Bronchus fibroblast of lung (primary cell): Measurements from ENCODE around the genes EDNRB and POU4F1.

GRCh38 chr13:77006551-77006936 lies 14.7 kb downstream of the CLN5 start:
- RAMPAGE, long total RNA = no peak

DNA sequence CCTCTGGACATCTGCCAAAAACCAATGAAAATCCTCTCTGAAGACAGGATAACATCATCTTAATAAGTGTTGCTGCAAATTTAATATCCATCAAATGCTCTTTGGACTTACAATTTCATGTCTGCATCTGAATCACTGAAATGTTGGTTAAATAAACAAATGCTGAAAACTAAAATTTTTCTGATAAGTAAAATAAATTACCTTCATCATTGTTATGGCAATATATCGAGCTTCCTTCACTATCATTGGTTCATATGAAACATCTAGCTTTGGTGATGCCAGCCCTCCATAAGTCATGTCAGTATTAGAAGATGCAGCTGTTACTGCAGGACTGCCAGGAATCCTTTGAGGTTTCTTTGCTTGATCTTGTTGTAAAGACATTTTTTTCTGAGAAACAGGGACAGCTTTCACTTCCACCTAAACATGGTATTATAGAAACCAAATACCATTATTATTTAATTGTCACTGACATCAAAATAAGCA lies 123.6 kb upstream of the FBXL3 start:
- RAMPAGE, long total RNA = no peak

DNA sequence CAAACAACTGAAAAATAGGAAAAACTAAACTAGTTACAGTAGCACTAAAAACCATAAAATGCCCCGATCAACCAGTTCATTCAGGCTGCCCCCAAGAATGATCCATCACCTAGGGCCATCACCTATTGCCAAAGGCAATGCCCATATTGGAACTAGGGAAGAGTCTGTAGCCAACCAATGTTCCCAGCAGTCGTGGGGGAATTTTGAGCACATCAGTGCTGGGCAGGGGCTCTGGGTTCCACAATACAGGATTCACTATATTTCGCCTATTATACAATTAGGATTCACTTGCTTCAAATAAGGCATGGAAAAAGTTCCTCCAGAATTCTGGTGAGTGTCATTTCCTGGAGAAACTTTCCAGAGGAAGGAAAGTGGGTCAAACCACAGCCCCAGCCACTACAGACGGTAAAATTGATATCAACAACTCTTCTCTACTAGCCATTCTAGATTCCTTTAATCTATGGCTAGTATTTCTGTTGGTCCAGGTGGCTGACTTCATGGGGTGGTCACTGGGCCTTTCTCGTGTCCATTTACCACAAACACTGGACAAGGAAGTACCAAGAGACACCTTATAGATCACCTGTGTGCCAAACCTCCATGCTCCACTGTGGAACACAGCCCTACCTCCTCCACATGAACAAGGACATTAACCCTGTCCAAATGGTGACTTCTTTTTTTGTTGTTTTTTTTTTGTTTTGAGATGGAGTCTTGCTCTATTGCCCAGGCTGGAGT lies 10.5 kb downstream of the MYCBP2 start:
- RAMPAGE, long total RNA = no peak

DNA sequence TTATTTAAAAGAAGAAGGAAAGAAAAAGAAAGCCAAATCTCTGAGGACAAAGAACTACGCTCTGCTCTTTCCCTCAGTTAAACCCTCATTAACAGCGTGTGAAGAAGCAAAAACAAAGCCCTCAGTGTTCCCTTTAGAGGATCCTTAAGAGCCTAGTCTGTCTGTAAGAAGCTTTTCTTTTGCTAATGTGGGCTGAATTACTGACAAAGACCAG lies 65.0 kb downstream of the EDNRB start:
- RAMPAGE, long total RNA = no peak

DNA sequence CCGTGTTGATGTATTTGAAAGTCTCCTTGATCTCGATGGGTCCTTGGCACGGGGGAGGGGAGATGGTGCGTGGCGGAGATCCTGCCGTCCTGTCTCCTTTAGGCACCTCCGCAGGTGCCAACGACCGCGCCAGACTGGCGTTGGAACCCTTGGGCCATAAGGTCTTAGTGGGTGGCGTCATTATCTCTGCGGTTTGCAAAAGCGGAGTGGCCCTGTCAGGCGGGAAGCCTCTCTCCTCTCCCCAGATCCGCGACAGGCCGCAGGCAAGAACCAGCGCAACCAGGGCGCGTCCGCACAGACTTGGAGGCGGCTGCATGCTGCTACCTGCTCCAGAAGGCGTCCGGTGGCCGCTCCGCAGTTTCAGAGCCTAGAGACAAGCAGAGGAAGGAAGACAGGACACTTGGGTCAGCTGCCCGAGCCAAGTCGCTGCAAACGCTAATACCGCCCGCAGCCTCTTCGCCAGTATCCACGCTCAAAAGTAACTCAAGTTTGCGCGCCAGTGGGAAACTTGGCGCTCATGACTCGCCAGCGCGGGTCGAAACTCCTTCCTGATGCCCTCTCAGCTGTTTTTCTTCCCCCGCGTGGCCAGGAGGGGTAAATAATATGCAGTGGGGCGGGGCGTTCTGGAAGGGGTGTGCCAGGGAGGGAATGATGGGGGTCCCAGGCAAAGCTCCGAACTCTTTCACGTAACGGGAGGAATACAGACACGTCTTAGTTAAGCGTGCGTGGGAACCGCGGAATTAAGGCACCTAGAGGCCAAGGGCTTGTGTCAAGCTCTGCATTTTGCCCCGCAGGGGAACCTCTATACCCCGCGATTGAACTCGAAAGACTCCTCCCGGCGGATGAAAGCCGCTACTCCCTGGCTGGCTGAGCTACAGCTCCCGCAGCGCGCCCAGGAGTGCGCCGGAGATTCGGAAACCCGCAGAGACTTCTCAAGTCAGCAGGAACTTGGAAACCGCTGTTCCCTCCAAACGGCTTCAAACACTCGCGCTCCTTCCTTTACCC lies at the start of gene EDNRB:
Gene EDNRB (minus strand): TSS at position 574 of the 1,005 bp plus-strand sequence.
- RAMPAGE, long total RNA = no peak

GRCh38 chr13:77919958-77920370 lies 1.3 kb upstream of the EDNRB start:
- RAMPAGE, long total RNA = no peak

DNA sequence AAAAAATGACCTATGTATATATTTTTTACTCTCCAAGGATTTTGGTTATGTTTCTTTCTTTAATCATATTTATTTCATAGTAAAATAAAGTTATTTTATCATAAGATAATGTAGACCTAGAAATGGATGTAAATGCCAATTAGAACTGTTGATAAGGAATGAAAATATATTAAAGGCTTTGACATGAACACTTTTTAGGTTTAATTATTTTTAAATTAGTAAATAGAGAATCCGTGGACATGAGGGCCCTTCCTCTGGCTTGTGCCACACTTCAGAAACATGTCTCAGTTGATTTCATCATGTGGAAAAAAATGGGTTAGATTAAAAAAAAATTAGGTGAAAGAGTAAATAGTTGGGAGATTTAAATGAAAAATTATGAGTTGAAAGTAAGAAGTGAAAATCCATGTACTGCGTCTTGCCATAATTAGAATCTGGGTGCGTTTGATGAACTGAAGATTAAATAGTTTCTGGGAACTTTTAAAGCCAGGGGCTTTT lies 61.7 kb upstream of the EDNRB start:
- RAMPAGE, long total RNA = no peak

DNA sequence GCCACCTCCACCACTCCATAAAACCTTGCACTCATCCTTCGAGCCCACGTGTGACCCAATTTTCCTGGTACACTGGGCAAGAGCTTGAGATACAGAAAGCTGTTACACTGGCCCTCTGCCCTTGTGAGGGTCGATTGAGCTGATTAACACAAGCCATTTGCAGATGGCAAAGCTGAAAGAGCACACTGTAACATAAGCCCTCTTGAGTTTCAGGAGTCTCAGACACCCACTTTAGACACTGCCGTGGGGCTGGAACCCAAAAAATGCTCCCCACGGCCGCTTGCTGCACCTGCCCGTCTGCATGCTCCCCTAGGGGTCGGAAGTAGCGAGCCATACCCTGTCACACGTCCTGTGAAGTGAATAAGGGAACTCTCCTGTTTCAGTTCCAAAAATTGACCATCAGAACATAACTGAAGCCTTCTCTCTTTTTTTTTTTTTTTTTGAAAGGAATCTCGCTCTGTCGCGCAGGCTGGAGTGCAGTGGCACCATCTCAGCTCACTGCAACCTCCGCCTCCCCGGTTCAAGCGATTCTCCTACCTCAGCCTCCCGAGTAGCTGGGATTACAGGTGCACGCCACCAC lies 147.7 kb upstream of the EDNRB start:
- RAMPAGE, long total RNA = no peak

DNA sequence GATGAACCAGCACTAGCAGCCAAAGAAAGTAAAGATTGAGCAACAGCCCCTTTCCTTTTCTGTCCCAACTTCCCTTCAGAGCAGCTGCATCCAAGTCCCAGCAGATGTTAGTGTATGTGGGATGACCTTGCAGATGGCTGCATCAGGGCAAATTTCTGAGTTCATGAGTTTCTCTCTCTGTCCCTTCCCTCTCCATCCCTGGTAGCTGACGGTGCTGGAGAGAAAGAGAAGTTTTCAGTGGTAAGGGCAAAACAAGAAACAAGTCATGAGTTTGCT lies 183.6 kb upstream of the EDNRB start:
- RAMPAGE, long total RNA = no peak

- RAMPAGE, long total RNA = no peak
Measured at GRCh38 chr13:78603402-78603875, at the start of gene POU4F1. TSS of gene POU4F1 (minus strand) at chr13:78603552.

DNA sequence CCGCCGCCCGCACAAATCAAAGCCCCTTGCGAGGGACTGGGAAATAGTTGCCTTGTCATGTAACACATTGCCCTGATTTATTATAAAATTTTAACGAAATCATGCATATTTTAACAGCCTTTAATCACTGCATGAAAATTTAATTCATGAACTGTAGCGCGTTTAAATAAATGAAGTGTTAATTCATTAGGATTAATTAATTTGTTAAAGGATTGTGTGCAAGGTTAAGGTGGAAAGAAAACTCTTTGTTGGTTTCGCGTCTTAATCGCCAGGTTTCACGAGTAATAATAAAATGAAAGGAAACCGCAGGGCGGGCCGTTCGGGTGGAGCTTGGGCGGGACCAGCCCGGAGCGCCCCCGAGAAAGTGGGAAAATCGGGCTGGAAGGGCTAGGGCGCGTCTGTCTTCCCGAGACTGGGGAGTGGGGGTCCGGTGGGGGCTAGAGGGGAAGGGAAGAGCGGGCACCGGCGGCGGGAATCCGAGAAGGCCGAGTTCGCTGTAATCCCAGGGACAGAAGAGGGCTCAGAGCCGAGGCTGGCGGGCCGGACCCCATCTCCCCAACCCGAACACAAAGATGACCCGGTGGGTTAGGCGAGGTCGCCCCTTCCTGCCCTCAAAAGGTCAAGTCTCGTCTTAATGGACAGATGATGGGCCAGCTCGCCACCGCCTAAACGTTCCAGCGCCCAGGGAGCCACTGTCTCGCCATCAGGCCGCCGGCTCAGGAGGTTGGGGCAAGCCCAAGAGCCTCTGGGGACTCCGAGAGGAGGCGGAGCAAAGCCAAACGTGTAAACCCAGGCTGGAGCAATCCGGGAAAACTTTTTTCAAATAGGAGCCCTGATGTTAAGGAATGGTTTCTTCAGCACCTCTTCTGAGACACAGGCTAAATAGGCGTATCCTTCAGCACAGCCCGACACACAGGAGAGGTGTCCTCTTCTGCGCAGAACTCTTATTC lies 6.0 kb upstream of the POU4F1 start:
- RAMPAGE, long total RNA = no peak

DNA sequence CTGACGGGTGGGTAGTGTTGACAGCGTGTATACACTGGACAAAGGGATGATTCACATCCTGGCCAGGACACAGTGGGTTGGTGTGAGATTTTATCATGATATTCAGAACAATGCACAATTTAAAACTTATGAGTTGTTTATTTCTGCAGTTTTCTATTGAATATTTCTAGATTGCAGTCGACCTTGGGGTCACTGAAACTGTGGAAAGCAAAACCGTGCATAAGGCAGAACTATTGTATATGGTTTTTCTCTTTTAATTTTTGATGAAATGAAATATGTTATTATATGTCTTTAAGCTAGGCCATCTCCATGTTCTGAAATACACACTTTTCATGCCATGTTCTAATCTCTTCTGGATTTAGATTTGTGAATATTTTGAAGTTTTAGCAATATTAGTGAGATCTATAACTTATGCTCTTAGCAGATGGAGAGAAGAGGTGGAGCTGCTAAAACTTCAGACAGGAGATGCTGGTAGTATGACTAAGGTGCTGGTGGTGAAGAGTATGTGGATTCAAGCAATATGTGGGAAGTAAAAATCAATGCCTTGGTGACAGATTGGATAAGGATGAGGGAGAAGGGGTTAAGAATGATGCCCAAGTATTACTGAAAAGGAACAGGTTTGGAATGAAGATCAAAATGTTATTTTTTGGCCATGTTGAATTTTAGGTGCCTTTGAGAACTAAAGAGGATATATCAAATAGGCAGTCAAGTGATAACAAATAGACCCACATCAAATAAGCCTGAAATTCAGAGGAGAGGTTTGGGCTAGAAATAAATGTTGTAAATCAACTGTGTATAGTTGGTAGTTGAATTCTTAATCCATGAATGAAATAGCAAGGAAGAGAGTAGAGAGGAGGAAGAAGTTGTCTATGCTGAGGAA lies 44.9 kb downstream of the NDFIP2 start:
- RAMPAGE, long total RNA = no peak

GRCh38 chr13:80156575-80157052 lies 184.3 kb downstream of the SPRY2 start:
- RAMPAGE, long total RNA = no peak

DNA sequence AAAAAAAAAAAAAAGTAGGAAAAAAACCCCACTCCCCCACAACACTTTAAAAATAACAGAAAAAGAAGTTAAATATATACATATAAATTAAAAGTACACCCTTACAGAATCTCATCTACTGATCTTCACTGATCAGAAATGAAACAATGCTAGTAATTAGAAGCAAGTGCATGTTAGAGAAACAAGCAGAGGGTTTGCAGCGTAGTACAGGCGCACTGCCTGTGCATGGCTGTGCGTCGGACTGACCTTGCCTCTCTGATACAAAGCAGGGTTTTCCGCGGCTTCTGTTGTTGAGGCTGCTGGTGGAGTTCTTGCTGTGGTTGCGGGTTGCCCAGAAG lies 547 bp downstream of the SLITRK1 start:
- RAMPAGE, long total RNA = no peak

DNA sequence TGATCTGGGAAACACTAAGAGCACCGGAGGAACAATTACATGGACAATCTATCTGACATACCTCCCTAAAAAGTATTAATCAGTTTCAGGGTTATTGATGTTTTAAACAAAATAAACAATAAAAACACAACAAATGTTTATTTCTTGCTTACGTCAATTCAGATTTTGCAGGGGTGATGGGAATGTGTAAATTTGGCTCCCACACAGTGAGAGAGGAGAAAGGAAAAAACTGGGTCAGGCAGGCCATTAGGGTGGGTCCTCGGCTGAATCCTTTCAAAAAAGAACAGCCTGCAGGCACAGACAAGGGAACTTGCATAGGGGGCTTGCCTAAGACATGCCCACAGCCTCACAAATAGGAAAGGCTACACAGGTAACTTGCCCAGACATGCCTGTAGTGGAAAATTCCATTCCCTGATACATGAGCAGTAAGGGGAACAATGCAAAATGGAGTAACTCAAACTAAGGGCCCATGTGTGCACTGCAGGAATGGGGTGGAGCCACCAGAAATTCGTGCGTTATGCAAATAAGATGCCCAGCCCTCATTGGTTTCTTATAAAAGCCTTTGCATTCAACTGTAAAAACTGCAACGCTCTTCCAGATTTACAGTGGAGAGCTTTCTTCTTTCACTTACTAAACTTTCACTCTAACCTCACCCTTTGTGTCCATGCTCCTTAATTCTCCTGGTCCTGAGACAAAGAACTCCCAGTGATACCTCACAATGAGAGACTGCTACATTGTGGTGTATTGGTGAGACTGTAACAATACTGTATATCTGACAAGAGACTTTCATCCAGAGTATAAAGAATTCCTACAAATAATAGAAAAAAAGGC lies 59.4 kb upstream of the SLITRK1 start:
- RAMPAGE, long total RNA = no peak

- RAMPAGE, long total RNA = no peak
Measured at GRCh38 chr13:83995922-83996332, 113.7 kb upstream of the SLITRK1 start.

- RAMPAGE, long total RNA = no peak
Measured at GRCh38 chr13:87671689-87672726, 837 bp downstream of the SLITRK5 start.

- RAMPAGE, long total RNA = no peak
Measured at GRCh38 chr13:87674328-87674666, 3.1 kb downstream of the SLITRK5 start.

- RAMPAGE, long total RNA = no peak
Measured at GRCh38 chr13:89650635-89650834, 1747.9 kb upstream of the GPC5 start.

GRCh38 chr13:91155336-91156113 lies 242.9 kb upstream of the GPC5 start:
- RAMPAGE, long total RNA = no peak